Right lobe of liver (tissue), 4 donors: ENCODE results near the genes HEATR9, RDM1 and CCL15.

DNA sequence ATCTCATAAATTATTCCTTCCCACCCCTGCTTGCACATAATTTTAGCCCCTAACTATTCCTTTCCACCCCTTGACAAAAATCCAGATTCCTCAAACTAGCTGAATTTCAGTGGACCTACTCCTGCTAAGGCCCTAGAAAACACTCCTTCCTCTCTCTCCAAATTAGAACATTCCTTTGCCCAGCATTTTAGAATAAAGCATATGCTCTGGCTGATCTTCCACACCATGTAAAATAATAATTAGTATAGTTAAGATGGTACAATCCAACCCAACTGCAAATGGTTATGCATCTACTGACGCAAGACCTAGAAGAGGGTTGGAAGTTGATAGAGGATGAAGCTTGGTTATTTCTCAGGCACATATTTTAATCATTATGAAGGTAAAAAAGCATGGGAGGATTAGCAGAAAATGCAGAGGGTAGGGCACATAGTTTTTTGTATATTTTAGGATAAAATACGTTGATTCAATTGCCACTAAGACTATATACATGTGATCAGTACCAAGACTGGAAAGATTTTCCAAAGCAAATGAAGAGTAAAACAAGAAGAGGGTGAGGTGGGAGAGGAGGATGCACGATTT, 16.6 kb upstream of the RFFL start:
- PRO-cap, 4 experiments = no peak in any of the 4 experiments
- RAMPAGE, long total RNA, 2 experiments = no peak in any of the 2 experiments

DNA sequence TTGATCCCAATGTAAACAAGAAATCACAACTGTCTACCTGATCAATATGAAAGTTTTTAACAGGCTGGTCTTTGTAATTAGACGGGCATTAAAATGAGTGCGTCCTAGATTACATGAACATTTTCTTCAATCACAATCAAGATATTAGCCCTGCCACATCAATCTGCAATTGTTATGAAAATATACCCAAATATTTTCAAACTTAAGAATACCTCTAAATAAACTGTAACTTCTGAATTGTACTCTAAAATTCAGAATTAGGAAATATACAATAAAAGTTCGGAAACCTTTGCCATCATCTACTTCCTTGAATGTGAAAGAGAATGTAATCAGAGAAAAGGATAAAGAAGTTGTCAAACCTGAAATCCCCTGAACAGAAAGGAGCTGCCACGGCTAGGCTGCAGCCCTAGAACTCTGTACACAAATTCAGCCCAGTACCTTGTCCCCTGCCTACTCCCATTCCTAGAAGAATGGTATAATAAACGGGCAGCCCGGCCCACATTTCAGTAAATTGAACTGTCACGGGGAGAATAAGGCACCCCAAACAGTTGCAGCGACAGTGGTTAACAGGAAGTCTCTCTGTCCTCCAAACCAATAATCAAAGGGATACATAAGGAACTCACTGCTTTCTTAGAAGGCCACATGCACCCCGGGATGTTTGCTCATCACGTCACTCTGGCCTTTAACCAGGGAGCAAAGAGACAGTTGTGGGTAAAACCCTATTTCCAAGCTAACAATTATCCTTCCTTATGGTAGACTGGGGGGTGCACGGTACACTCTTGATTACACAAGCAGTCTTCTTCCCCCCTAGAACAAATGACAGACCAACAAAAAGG, 24.2 kb upstream of the RFFL start:
- PRO-cap, 4 experiments = peak in 4 of 4 experiments; most common plus-strand start position 750 of the sequence (in 4); most common minus-strand start position 600 of the sequence (in 4)
- RAMPAGE, long total RNA, 2 experiments = start-site peak on the minus strand in 1 of 2 experiments, centred at position 611 of the sequence, 23 reads per replicate

GRCh38 chr17:35161200-35161845, 13.7 kb downstream of the UNC45B start:
- PRO-cap, 4 experiments = no peak in any of the 4 experiments
- RAMPAGE, long total RNA, 2 experiments = no peak in any of the 2 experiments

DNA sequence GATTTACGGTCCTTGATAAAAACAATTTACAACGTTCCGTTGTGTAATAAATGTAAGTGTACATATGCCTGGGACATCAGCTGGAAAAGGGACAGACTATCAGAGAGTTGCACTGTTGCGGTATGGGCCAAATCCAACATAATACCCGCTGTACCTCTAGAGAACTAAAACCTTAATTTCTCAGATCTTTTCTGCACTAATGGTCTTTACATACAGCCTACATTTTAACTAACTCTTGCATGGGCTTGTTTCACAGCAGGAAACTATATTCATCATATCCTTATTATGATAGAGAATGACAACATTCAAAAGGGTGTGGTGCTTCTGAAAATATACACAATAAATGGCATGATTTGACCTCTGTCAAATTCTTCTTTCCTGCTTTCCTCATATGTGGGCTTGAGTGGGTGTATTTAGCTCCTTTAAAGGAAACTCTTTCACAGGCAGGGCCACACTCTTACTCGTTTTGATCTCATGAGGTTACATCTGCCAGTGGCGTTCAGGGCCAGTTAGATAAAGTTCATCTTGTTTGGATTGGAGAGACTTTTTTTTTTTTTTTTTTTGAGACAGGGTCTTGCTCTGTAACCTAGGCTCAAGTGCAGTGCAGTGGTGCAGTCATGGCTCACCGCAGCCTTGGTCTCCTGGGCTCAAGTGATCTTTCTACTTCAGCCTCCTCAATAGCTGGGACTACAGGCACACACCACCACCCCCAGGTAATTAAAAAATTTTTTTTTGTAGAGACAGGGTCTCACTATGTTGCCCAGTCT, 6.1 kb downstream of the SLC35G3 start:
- PRO-cap, 4 experiments = no peak in any of the 4 experiments
- RAMPAGE, long total RNA, 2 experiments = no peak in any of the 2 experiments

GRCh38 chr17:35286036-35286704, 43.3 kb downstream of the SLFN5 start:
- PRO-cap, 4 experiments = no peak in any of the 4 experiments
- RAMPAGE, long total RNA, 2 experiments = no peak in any of the 2 experiments

DNA sequence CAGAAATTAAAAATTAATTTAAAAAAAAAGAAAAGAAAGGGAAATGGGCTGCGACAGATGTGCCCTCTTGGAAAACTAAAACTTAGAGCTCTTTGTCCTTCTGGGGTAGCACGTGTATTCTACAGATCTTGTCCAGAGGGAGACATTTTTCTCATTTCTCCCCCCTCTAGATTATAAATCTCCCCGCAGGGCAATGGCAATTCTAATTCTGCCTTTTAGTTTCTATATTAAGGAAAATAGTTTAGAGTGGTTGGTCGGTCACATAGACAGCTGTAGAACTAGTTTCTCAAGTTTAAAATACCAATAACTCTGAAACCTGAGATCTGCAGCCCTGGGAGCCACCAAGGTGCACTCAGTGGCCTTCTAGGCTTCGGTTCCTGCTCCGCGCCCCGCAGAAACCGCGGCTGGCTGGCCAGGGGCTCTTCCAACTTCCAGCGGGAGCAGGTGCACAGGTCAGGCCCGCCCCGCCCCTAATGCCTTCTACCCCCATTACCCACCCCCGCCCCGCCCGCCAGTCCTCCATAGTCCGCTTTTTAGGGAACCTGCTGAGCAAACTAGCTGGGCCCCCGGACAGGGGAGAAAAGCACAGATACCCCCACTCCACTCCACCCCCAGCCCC, 536 bp downstream of the SLFN11 start:
- PRO-cap, 4 experiments = no peak in any of the 4 experiments
- RAMPAGE, long total RNA, 2 experiments = no peak in any of the 2 experiments

DNA sequence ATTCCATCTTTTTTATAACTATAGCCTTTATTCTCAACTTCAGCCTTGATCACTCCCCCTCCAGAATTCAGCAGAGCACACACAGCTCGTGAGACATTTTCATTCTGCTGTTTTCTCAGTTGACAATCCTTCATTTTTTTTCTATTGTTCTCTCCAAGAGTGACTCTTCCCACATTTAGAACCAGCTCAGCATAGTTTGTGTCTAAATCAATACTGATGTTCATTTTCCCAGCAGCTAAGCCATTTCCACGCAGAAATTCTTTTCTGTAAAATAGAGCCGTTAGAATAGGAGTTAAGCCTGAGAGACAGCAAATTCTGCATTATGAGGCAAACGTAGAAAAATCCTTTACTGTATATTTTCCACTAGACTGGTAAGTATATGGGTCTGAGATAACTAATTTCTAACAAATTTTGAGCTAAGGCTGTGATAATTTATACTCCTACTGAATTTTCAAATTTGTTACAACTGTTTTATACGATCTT, 31.4 kb upstream of the SLFN13 start:
- PRO-cap, 4 experiments = no peak in any of the 4 experiments
- RAMPAGE, long total RNA, 2 experiments = no peak in any of the 2 experiments

- PRO-cap, 4 experiments = peak in 1 of 4 experiments; most common plus-strand start chr17:35487350 (in 1)
- RAMPAGE, long total RNA, 2 experiments = no peak in any of the 2 experiments
These were observed 38.6 kb upstream of the SLFN13 start for GRCh38 chr17:35487110-35487706.

DNA sequence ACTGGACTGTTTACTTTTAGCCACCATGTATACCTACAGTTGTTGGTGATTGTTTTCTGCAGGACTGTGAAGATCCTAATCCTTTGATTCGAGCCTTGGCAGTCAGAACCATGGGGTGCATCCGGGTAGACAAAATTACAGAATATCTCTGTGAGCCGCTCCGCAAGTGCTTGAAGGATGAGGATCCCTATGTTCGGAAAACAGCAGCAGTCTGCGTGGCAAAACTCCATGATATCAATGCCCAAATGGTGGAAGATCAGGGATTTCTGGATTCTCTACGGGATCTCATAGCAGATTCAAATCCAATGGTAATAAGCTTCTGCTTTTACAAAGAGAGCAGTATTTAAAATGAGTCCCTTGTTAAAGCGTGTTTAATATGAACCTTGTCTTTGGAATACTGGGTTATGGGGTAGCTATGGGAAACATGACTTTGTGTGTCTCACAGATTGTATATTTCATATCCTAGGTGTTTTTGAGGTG, 21.0 kb downstream of the AP2B1 start:
- PRO-cap, 4 experiments = no peak in any of the 4 experiments
- RAMPAGE, long total RNA, 2 experiments = no peak in any of the 2 experiments

DNA sequence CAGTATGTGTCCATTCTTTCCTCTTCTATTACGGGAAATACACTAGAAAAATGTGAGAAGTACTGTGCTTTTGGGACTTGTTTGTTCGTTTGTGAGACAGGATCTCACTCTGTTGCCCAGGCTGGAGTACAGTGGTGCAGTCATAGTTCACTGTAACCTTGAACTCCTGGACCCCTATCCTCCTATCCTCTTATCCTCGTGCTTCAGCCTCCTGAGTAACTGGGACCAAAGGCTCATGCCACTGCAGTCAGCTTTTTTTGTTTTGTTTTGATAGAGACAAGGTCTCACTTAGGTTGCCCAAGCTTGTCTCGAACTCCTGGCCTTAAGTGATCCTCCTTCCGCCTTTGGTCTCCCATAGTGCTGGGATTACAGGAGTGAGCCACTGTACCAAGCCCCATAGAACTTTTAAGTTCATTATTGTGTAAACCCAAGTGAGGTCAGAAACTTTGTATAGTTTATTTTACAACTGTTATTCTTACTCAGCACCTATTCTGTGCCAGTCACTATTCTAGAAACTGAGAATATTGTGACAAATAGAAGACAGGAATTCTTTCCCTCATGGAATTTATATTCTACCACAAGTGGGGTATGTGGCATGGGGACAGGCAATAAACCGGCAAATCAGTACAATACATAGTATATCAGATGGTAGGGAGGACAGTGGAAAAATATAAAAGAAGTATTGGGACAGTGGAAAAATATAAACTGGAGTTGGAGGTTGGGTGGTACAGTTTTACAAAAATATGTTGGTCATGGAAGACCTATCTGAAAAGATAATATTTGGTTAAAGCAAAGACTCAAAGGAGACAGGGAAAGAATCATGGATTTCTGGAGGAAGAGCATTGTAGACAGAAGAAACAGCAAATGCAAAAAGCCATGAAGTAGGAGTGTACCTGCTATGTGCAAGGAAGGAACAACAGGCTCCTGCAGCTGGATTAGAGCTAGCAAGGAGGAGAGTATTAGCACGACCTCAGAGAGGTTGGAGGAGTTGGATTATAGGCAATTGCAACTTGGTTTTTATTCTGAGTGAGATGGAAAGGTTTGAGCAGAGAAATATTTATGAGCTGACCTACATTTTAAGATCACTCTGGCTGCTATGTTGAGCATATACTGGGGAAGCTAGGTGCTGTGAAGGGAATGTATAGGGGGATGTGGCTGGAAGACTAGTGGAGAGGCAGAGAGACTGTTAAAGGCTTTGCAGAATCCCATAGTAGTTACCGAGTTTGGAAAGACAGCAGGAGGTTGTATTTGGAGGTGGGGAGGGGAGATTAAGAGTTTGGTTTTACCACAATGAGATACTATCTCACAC, 29.5 kb upstream of the RASL10B start:
- PRO-cap, 4 experiments = no peak in any of the 4 experiments
- RAMPAGE, long total RNA, 2 experiments = no peak in any of the 2 experiments

DNA sequence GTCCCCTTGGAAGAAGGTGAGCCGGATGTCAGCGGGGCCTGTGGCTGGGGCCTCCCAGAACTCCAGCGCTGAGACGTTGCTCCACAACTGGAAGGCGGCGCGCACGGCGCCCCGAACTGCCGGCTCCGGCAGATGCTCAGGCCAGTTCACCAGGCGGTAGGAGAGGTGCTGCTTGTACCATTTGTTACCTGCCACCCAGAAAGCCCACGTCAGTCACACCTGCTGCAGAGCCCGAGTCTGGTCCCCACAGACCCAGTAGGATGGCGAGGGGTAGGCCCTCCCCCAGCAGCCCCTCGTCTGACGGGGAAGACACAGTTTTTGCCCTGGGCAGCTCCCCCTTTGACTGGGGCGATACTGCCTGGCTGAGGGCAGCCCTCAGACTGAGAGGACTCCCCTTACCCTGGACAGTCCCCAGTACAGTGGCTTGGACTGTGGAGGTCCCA, 12.6 kb downstream of the C17orf50 start:
- PRO-cap, 4 experiments = no peak in any of the 4 experiments
- RAMPAGE, long total RNA, 2 experiments = no peak in any of the 2 experiments

- PRO-cap, 4 experiments = no peak in any of the 4 experiments
- RAMPAGE, long total RNA, 2 experiments = no peak in any of the 2 experiments
These were observed at the start of gene HEATR9 for GRCh38 chr17:35868733-35869038. Gene HEATR9, minus strand, starts transcription at chr17:35868891.

DNA sequence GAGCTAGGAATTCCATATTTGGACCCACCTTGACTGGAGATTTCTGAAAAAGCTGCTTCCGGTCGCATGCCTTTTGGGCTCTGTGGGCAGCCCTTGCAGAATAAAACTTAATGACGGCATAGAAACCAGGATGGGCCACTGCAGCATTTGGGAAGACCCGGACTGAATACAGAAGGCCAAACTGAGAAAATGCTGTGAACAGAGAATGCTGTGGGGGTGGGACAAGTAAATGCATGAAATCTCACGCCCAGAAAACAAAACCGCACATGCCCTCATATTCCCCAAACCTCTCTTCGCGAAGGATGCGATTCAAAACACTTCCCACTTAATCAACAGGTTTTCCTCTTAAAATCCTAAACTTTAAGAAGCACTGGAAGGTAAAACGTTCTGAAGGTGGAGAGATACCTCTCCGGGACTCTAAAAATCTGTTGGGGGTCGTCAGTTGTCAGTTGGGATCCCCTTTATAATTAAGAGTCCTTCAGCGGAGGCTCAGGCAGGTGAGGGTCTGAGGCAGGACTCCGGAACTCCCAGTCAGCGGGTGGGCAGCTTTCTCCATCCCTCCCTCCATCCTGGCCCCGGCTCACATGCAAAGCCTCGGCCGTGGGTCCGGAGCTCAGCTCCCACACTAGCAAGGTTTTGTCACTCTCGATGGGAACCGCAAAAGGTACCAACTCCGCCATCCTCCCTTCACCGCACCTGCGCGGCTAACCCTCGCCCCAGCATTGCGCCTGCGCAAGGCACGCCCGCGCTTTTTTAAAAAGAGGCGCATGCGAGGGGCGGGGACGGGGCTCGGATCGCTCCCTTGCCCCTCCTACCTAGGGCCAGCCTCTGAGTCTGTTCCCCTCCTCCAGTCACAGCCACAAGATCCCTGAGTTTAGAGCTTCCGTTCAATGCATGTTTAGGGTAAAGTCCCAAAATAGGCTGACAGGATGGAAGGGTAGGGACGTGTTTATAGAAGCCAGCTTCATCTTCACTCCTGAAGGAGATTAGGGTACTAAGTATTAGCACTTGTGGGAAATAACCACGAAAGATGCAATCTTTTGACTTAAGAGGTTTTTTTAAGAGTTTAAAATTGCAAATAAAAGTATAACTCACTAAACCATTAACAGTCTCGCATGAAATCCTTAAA, at the start of gene RDM1:
Gene RDM1, minus strand, starts transcription at position 726 of the 1,129 bp plus-strand sequence.
- PRO-cap, 4 experiments = no peak in any of the 4 experiments
- RAMPAGE, long total RNA, 2 experiments = start-site peak on the minus strand in 1 of 2 experiments, centred at position 714 of the sequence, 7 reads per replicate

GRCh38 chr17:36001107-36001982, at the start of gene CCL15:
Gene CCL15, minus strand, starts transcription at chr17:36001553.
- PRO-cap, 4 experiments = peak in 4 of 4 experiments; most common plus-strand start chr17:36001317 (in 4); most common minus-strand start chr17:36001550 (in 3)
- RAMPAGE, long total RNA, 2 experiments = start-site peak on the plus strand in 2 of 2 experiments, at chr17:36001268-36001394 at its widest, 6 to 10 reads per replicate; start-site peak on the minus strand in 2 of 2 experiments, at chr17:36001528-36001589 at its widest, 1,163 to 4,054 reads per replicate

GRCh38 chr17:36514240-36515052, 20.2 kb downstream of the MYO19 start:
- PRO-cap, 4 experiments = no peak in any of the 4 experiments
- RAMPAGE, long total RNA, 2 experiments = no peak in any of the 2 experiments

DNA sequence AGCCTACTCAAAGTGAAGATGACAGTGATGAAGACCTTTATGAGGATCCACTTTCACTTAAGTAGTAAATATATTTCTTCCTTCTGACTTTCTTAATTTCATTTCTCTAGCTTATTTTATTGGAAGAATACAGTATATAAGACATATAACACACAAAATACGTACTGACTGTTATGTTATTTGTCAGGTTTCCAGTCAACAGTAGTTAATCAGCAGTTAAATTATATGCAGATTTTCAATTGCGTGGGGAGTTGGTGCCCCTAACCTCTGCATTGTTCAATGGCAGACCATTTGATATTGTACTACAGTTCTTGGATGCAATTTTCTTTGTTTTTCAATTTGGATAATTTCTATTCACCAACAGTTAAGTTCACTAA, 14.1 kb downstream of the MYO19 start:
- PRO-cap, 4 experiments = no peak in any of the 4 experiments
- RAMPAGE, long total RNA, 2 experiments = no peak in any of the 2 experiments

DNA sequence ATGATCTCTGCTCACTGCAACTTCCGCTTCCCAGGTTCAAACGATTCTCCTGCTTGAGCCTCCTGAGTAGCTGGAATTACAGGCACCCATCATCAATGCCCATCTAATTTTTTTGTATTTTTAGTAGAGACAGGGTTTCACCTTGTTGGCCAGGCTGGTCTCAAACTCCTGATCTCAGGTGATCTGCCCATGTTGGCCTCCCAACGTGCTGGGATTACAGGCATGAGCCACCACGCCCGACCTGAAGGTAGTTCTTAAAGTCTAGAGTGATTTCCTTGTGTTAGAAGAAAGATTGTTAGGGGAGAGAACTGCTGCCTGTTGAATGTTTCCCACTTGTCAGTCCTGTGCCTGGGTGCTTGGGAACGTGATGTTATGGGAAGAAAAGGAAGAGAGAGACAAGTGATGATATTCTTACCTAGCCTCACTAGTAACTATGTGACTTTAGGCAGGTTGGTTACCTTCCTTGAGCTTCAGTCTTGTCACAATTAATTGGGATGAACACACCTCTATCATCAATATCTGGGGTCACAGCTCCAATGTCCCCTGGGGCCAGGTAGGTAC, 3.9 kb downstream of the DHRS11 start:
- PRO-cap, 4 experiments = peak in 1 of 4 experiments; most common minus-strand start position 326 of the sequence (in 1)
- RAMPAGE, long total RNA, 2 experiments = no peak in any of the 2 experiments

GRCh38 chr17:36597269-36597755, 4.1 kb upstream of the MRM1 start:
- PRO-cap, 4 experiments = no peak in any of the 4 experiments
- RAMPAGE, long total RNA, 2 experiments = no peak in any of the 2 experiments

DNA sequence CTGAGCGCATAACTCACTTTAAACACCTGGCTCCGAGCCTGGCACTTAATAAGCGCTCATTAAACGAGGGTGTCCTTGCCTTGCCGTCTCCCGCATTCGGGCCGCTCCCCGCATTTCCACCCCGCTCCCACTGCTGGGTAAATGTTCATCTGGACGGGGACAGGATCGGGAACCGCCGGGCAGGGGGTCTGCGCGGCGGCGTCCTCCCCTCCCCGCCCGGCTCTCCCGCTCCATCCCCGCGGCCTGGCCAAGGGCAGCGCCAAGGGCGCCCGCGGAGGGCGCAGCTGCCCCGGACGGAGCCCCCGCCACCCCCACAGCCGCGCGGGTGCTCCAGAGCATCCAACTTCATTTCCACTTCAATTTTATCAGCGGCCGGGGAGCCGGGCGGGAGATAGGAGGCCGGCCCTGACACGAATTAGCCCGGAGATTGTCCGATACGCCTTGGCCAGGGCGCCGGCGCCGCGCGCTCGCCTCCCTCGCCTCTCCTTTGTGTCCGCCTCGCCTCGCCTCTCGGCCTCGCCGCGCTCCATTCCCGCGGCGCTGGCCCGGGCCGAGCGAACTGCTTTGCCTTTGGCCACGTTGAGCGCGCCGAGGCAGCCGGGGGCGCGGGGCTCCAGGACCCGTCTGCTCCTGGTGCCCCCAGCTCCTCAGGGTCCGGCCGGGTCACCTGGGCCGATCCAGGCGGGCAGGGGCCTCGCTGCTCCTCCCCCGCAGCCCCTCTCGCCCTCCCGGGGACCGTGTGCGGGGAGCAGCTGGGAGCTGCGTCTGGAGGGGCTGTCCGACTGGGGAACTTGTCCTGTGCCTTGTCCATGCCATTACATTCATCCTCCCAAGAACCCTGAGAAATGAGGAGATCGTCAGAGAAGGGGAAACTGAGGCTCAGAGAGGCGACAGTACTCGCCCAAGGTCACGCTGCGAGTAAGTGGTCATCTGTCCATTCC, 129.0 kb upstream of the LHX1 start:
- PRO-cap, 4 experiments = no peak in any of the 4 experiments
- RAMPAGE, long total RNA, 2 experiments = no peak in any of the 2 experiments

GRCh38 chr17:36921071-36921920, 16.0 kb upstream of the LHX1 start:
- PRO-cap, 4 experiments = no peak in any of the 4 experiments
- RAMPAGE, long total RNA, 2 experiments = no peak in any of the 2 experiments